Mesangial cell (primary cell): Measurements from ENCODE around the genes NPIPB6 and IL27.

- RAMPAGE, long total RNA: no peak
Measured at GRCh38 chr16:27107308-27107652, 40.6 kb downstream of the C16orf82 start.

DNA sequence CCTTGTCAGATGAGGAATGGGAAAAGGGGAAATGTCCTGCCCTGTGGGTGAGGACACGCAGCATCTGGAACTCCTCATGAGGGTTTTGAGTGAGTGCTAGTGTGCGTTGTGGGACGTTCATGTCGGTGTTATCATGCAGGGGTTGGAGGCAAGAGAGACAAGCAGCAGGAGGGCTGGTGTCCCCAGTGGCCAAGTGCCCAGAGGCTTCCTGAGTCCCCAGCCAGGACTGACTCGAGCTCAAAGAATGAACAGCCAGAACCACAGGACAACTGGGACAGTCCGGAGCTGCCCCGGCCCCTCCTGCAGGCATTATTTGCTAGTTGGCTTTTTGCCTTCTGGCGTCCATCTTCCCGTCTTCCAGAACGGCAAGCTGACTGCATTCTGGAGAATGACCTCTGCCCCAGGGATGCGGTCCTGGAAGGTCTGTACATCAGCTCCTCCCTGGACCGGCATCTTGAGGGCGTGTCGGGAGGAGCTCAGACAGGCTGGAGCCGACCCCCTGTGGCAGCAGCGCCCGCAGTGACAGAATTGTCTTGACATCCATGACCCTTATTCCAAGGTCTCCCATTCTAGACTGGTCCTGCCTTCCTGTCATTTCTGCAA lies 19.5 kb downstream of the KDM8 start:
- RAMPAGE, long total RNA: no peak

DNA sequence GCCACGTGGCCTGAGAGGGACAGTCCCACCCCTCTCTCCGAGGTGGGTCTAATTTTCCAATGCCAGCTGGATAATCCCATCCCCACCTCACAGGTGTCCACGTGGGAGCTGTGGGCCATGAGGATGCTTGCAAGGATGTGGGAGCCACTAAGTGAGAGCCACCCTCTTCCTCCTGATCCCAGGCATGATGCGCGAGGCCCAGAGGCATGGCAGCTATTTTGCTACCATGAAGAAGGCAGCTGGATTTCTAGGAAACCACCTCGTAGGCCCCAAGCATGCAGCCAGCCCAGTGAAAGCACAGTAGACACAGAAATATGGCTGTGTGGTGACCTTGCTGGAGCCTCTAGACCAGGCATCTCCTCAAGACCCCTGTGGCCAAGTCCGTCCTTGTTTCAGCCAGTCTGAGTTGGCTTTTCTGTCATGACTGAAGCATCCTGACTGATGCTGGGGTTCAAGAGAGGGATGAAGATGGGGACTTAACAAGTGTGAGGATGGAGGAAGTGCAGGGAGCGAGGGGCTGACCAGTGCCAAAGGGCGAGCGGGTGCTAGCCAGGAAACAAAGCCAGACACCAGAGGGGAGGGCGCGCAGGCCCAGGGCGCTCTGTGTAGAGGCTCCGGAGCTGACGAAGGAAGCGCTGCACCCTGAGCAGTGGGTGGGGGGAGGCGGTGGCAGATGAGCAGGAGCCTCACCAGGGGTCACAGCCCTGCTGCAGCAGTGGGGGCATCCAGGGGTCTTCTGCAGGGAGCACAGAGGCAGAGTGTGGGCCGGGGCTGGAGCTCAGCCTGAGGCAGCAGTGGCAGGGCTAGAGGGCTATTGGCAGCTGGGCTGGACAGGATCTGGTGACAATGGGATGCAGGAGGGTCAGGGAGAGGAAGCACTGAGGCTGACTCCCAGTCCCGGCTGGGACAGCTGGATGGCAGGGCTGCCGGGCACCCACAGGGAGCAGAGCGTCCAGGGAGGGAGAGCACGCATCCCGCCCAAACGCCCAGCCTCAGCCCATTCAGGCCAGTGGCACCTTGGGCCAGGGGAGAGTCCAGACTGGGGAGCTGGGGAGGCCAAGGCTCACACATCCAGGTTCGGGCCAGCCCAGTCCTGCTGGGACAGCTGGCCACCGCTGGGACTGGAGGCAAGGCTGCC lies 20.7 kb downstream of the KDM8 start:
- RAMPAGE, long total RNA: no peak

DNA sequence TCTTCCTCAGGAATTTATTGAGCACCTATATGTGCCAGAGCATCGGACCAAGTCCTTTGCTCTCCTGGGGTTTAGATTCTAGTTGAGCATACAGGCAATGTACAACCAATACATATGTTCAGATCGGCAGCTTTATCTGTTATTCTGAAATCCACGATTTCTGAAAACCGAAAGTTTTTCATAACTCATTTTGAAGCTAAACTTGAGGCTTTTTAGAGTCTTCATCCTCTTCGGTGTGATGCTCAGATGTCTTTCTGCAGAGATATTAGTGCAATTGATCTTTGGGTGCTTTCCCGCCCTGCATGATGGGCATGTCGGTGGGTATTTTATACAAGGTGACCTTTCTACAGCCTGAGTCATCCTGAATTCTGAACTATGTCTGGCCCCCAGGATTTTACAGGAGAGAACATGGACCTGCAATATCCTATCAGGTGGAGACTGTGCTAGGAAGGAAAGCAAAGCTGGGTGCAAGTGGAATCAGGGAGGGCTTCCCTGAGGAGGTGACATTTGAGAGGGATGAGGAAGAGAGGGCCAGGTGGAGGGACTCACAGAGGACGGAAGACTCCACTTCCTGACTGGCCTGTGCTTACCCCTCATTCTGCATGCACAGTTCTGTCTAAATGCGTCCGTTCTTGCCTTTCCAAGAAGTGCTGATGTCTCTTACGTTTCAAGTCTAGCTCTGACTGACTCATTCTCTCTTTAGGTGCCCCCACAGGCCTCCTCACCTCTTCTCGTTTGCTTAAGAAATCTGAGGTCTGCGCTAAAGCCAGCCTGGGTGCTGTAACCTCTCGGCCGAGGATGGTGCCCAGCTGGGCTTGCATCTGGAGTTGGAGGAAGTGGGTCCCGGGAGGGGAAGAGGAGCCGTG lies 4.4 kb downstream of the IL4R start:
- RAMPAGE, long total RNA: no peak

DNA sequence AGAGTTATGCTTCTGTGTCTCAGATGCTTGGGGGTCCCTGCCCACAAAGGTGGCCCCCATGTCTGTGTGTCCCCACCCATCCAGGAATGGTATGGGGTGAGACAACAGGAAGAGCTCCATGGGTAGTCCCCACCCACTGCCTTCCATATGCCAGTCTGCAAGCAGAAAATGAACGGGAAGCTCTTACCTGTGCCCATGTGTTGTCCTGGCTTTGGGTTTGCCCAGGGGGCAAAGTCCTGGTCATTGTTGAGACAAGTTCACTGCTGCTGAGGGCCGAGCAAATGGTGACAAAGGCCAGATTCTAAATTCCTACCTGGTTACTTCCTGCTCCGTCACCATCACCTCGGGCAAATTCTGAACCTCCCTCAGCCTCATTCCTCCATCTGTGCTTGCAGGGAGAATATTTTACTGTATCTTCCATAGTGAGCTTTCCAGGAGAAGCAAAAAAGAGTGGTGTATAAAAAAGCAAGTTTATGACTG lies 9.2 kb downstream of the IL4R start:
- RAMPAGE, long total RNA: no peak

GRCh38 chr16:27326565-27327619 lies 13.1 kb downstream of the IL4R start:
- RAMPAGE, long total RNA: no peak

GRCh38 chr16:27352273-27352635 lies 38.5 kb downstream of the IL4R start:
- RAMPAGE, long total RNA: no peak

DNA sequence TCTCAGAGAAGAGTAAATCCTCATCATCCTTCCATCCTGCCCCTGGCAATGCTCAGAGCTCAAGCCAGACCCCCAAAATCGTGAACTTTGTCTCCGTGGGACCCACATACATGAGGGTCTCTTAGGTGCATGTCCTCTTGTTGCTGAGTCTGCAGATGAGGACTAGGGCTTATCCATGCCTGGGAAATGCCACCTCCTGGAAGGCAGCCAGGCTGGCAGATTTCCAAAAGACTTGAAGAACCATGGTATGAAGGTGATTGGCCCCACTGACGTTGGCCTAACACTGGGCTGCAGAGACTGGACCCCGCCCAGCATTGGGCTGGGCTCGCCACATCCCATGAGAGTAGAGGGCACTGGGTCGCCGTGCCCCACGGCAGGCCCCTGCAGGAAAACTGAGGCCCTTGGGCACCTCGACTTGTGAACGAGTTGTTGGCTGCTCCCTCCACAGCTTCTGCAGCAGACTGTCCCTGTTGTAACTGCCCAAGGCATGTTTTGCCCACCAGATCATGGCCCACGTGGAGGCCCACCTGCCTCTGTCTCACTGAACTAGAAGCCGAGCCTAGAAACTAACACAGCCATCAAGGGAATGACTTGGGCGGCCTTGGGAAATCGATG lies 38.2 kb upstream of the IL21R start:
- RAMPAGE, long total RNA: no peak

GRCh38 chr16:27365268-27366093 lies 36.5 kb upstream of the IL21R start:
- RAMPAGE, long total RNA: no peak

GRCh38 chr16:28097309-28097685 lies 33.8 kb upstream of the GSG1L start:
- RAMPAGE, long total RNA: no peak

- RAMPAGE, long total RNA: no peak
Measured at GRCh38 chr16:28105772-28106644, 42.5 kb upstream of the GSG1L start.

- RAMPAGE, long total RNA: no peak
Measured at GRCh38 chr16:28136647-28137496, 73.4 kb upstream of the GSG1L start.

DNA sequence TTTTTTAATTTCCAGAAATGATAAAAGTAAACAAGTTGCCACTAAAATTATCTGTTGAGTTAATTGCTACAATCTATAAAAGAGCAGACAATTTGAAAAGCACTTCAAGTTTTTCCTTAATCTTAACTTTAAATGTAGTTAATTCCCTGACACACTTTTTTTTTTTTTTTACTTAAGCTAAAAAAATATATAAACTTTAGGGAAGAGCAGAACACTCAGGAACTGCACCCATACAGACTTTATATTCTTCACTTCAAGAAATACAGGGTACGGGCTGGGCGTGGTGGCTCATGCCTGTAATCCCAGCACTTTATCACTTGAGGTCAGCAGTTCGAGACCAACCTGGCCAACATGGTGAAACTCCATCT lies 40.9 kb downstream of the XPO6 start:
- RAMPAGE, long total RNA: no peak

GRCh38 chr16:28203358-28204573 lies 8.0 kb downstream of the XPO6 start:
- RAMPAGE, long total RNA: no peak

- RAMPAGE, long total RNA: no peak
Measured at GRCh38 chr16:28210620-28211689, 810 bp downstream of the XPO6 start.

DNA sequence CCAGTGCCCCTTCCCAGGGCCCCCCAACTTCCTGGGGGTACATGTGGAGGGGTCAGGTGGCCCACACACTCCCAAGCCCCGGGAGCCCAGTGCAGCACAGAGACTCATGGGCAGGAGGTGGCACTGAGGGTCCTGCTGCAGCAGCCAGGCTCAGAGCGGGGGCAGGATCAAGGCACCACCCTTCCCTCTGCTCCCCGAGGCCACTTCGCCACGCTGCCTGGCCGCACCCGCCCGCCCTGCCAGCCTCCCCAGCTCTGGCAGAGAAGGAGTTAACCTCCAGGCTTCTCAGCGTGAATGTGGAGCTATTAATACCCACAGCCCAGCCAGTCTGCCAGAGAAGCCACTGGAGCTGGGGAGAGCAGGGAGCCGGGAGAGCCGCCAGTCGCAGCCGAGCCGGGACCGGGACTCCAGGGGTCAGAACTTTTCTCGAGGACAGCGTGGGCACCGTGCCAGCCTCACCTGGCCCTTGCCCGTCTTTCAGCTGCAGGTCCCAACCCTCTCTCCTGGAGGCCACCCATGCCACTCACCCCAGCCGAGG lies 33.9 kb upstream of the SBK1 start:
- RAMPAGE, long total RNA: no peak

GRCh38 chr16:28293663-28294157 lies 1.4 kb downstream of the SBK1 start:
- RAMPAGE, long total RNA: no peak

DNA sequence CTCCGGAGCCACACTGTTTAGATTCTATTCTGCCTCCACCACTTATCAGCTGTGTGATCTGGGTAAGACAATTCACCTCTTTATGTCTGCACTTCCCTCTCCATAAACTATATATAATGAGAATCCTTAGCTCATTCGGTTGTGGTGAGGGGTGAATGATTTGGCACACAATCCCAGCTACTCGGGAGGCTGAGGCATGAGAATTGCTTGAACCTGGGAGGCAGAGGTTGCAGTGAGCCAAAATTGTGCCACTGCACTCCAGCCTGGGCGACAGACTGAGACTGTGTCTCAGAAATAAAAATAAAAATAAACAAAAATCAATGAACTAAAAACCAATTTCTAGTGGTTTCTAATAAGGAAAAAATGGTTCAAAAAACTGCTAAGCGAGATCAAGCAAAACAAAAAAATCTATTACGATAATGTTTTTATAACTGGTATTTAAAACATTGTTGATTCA lies at the start of gene NPIPB6:
Gene NPIPB6, minus strand, starts transcription at position 168 of the 457 bp plus-strand sequence.
- RAMPAGE, long total RNA: no peak

- RAMPAGE, long total RNA: no peak
Measured at GRCh38 chr16:28505068-28505400, 1.6 kb downstream of the IL27 start.

- RAMPAGE, long total RNA: no peak
Measured at GRCh38 chr16:28506455-28507329, at the start of gene IL27. Gene IL27, minus strand, starts transcription at chr16:28506834.